Mammary epithelial cell (primary cell): ENCODE measurements around a stretch of chr22.

DNA sequence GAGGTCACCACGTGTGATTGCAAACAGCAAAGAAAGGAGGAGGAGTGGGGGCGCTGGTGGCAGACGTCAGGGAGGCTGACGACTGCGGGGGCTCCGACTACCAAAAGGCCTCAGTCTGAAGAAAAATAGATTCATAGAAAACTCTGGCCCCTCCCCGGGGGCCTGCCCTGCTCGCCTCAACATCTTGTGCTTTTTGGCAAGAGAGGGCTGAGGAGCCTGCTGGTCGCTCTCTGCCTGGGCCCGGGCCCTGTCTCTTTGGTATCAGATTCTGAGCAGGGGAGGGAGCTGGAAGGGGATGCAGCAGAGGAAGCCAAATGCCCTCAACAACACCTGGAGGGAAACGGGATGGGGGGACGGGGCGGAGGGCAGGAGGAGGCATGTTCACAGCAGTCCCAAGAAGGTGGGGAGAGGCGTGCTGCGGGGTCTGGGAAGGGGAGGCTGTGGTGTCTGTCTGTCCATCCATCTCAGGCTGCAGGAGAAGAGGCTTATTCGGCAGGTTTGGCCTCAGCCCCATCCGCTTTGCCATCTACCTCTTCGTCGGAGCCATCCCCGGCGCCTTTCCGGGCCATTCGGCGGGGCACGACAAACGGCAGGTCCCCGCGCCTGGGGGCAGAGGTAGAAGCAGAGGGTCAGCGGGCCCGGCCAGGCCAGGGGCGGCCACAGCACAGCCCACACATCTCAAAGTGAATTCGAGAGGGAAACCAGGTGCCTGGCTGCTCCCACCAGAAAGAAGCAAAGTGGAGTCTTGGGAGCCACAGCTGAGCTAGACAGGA, 29.4 kb downstream of the APOL1 start:
- CAGE, long polyA plus RNA: no peak
- RRBS: 69% methylated on average over 11 of the region's 32 CpGs

DNA sequence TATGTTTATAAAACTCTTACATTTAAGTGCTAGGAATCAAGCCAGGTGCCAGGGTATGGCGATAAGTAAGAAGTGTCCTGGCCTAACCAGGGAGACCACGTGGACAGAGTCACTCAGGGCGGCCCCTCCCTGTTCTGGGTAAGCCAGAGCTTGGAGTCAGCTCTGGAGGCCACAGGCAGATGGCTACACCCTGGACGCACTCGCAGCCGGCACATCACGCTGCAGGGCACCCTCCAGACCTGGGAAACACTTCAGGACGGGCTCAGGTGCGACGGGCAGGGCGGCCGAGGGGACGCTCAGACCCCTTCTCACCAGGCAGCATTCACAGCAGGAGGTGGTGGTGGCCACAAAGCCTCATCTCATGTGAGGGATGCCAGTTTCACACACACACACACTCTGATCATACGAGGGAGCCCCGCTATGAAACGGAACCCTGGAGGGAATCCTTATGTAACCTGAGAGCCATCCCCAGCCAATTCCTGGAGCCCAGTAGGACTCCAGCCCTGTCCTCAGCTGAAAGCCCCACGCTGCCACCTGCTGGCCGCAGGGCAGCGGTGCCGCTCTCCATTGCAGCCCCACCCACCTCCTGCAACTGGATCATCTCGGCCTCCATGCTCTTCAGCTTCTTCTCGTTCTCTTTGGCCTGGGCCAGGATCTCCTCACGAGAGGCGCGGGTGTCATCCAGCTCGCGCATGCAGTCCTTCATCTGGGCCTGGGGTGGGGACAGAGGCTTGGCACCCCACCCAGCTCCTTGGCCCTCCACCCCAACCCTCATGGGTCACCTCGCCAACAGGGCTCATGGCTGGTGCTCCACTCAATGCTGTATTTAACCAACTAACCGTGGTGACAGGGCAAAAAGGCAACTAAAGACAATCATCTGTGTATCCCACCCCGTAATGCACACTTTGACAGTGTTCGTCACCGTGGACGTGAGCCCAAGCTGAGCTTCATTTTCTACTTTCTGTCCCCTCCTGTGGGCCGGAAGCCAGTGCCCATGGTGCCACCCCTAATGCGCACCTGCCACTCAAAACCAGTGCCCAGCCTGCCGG, 33.5 kb downstream of the APOL1 start:
- CAGE, long polyA plus RNA: no peak
- RRBS: 81% methylated on average over 3 of the region's 36 CpGs

- CAGE, long polyA plus RNA: no peak
- RRBS: 40% methylated on average over 1 of the region's 26 CpGs
These were observed 48.7 kb downstream of the APOL1 start for GRCh38 chr22:36301223-36302415.

GRCh38 chr22:36302429-36302980, 49.6 kb downstream of the APOL1 start:
- CAGE, long polyA plus RNA: no peak
- RRBS: no CpG with 5 or more reads among the region's 14 CpGs

DNA sequence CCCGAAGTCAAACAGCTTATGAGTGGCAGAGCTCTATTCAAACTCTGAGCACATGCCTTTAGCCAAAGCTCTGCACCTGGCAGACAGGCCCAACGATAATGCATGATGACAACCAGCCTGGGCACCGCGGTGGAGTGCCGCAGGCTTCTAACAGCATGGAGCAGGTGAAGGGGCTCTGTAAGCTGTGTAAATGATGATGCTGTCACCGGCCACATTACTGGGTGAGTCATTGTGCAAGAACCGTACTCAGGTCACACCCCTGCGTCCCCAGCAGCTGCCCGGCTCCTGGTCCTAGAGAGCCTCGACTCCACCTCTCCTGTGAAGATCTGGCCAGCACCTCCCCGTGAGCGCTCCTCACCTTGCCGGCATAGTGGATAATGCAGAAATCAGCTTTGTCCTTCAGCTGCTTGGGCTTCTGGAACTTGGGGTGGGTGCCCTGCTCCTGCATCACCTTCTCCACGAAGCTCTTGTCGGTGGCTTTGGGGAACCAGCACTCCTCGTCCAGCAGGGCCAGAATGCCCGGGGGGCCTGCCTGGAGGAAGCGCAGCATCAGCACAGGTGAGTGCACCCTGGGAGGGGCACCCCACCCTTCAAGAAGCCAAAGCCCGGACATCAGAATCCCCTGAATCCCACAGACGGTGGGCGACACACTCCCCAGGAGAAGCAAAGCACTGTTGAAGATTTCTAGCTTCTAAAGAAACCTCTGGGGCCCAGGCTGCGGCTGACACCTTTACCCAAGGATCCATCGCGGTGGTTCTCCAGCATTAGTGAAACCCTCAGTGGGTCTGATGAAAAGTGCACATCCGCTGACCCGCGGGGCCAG, 59.0 kb downstream of the APOL1 start:
- CAGE, long polyA plus RNA: no peak
- RRBS: 62% methylated on average over 10 of the region's 27 CpGs

DNA sequence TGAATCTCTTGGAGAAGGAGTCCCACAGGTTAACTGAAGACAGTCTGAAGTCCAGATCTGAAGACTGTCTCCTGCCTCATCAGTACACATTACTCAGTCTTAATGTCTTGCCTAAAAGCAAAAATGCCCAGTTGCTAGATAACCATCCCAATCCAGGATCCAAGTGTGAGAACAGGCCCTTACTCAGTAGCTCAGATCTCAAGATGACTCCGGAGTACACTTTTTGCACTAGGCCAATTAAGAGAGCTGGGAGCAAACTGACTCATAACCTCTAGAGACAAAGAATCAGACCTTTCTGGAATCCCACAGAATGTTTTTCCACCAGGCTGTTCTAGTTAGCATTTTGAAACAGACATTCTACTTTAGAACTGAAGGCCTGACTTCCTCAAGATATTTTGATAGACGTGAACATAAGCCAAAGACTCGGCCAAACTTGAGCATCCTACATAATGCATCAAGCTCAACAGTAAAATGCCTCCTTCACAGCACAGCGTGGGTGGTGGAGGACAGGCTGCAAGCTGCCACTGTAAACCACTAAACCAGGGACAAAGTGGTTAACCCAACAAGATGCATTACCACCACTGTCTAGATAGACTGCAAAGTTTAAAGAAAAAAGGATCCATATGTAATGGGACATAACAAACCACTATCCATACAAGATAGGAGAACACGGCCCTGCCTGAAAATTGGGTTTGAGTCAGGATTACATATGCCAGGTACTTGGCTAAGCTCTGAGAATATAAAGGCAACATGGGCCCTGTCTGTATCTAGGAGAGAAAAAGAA, 48.5 kb downstream of the MYH9 start:
- CAGE, long polyA plus RNA: no peak
- RRBS: no CpG with 5 or more reads among the region's 5 CpGs

- CAGE, long polyA plus RNA: no peak
- RRBS: 1% methylated on average over 4 of the region's 25 CpGs
These were observed 35.9 kb downstream of the MYH9 start for GRCh38 chr22:36351608-36352478.

GRCh38 chr22:36356624-36357777, 30.8 kb downstream of the MYH9 start:
- CAGE, long polyA plus RNA: no peak
- RRBS: no CpG with 5 or more reads among the region's 28 CpGs

DNA sequence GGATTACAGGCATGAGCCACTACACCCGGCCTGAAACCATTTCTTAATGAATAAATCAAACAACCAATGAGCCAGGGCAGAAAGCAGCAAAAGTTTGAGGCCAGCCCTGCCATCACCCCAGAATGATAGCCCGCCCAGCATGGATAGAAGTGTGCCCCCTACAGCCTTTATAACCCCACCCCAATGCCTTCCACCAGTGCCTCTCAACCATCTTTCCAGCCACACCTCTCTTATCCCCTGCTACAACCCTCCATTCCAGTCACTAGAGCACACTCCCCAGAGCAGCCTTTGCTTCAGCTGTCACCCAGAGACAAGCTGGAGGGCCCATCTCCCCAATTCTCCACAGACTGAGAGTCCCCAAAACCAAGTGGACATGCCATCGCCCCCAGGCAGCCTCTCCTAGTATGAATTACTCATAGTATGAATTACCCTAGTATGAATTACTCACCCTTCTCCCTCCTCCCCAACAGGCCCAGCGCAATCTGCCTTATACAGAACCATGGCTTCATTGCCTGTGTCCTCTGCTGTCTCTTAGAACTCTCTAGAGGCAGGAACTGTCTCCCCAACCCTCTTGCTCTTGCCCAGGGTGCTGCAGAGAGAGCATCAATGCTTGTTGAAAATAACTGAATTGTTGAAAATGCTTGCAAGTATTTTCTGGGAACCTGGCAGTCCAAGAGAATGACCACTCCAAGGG, 24.9 kb downstream of the MYH9 start:
- CAGE, long polyA plus RNA: no peak
- RRBS: no CpG with 5 or more reads among the region's 4 CpGs

GRCh38 chr22:36384750-36385849, 2.7 kb downstream of the MYH9 start:
- CAGE, long polyA plus RNA: no peak
- RRBS: no CpG with 5 or more reads among the region's 14 CpGs

DNA sequence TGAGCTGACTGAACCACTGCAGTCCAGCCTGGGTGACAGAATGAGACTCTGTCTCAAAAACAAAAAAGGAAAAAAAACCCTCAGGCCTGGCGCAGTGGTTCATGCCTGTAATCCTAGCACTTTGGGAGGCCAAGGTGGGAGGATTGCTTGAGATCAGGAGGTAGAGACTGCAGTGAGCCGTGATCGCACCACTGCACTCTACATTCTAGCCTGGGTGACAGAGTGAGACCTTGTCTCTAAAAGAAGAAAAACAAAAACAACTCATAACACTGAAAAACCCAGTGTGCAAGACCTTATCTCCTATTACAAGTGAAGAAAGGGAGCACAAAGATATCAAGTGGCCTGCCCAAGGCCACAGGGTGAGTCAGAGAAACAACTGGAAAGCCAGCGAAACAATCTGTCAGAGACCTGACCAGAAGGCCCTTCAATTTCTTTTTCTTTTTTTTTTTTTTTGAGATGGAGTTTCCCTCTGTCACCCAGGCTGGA, 2.5 kb downstream of the TXN2 start:
- CAGE, long polyA plus RNA: no peak
- RRBS: no CpG with 5 or more reads among the region's 4 CpGs

- CAGE, long polyA plus RNA: no peak
- RRBS: no CpG with 5 or more reads among the region's 6 CpGs
These were observed 9.5 kb upstream of the FOXRED2 start for GRCh38 chr22:36516423-36516642.

DNA sequence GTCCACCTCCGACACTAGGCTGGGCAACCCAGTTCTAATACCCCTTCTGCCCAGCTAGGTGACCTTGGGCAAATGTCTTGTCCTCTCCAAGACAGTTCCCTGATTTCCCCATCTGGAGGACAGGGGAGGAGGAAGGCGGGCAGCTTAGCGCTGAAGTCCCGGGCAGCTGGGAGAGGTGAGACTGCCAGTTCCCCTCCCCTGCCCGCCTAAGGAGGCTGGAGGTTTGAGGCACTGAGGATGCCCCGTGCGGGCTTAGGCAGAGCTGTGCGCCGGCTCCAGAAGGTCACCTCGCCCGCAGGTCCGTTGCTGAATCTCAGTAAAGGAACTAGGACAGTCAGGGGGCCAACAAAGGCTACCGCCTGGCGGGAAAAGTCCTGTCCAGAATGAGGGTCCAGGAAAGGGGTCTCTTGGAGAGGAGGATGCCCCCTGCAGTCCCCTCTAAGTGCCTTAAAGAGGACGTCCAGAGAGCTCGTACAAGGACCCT, 650 bp downstream of the PVALB start:
- CAGE, long polyA plus RNA: no peak
- RRBS: no CpG with 5 or more reads among the region's 16 CpGs

- CAGE, long polyA plus RNA: no peak
- RRBS: no CpG with 5 or more reads among the region's 14 CpGs
These were observed 2.9 kb downstream of the TST start for GRCh38 chr22:37016141-37016983.

GRCh38 chr22:37074784-37075206, 23.3 kb downstream of the KCTD17 start:
- CAGE, long polyA plus RNA: no peak
- RRBS: 23% methylated on average over 5 of the region's 13 CpGs

DNA sequence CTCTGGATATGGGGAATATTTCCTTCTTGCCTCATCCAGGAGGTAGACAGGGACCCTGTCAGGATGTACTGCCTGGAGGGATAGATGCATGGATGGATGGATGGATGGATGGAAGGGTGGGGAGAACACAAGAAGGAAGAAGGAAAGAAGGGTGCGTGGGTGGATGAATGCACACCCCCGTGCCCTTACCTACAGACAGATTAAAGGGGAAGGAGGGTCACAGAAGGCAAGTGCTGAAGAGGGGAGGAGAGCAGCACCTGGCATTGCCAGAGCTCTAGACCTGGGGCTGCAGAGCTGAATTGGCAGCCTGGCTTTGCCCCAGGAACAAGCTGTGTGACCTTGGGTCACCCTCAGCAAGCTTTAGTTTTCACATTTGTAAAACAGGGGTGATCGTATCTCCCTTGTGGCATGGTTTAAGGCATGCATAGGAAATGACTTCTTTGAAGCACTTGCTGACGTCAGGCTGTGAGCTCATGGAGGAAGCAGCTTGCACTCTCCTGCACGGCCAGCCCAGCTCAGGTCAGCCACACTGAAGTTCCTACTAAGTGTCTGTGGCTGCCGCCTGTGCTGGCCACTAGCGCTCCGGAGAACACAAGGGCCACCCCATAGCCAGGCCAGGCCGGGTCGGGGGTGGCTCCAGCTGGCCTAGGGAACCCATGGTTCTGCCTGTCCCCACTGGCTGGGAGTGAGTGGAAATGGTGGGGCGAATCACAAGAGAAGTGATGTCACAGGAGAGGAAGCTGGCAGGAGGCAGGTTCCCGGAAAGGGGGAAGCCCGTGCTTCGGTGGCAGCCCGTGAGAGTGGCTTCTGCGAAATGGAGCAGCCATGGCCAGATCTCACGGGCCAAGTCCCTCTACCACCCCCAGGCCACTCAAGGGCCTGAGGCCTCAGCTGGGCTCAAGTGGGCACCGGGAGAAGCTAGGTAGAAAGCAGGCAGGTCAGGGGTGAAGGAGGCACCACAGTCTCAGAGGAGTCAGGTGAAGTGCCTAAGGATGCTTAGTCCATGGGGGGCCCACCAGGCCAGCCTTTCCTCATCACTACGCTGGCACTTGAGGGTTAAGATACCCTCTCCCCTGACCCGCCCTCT, 28.1 kb downstream of the KCTD17 start:
- CAGE, long polyA plus RNA: no peak
- RRBS: 88% methylated on average over 1 of the region's 20 CpGs

DNA sequence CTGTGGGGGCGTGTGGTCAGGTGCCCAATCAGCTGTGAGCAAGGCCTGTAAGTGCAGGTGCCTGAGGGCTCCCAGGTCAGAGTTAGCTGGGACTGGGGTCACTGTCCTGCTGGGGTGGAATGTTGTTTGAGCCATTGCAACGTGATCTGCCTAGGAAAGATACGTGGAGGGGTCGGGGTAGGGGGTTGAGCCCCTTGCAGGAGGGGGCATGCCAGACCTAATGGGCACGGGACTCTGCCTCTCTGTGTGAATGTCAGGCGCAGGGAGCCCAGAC, 17.0 kb upstream of the TMPRSS6 start:
- CAGE, long polyA plus RNA: no peak
- RRBS: no CpG with 5 or more reads among the region's 6 CpGs

DNA sequence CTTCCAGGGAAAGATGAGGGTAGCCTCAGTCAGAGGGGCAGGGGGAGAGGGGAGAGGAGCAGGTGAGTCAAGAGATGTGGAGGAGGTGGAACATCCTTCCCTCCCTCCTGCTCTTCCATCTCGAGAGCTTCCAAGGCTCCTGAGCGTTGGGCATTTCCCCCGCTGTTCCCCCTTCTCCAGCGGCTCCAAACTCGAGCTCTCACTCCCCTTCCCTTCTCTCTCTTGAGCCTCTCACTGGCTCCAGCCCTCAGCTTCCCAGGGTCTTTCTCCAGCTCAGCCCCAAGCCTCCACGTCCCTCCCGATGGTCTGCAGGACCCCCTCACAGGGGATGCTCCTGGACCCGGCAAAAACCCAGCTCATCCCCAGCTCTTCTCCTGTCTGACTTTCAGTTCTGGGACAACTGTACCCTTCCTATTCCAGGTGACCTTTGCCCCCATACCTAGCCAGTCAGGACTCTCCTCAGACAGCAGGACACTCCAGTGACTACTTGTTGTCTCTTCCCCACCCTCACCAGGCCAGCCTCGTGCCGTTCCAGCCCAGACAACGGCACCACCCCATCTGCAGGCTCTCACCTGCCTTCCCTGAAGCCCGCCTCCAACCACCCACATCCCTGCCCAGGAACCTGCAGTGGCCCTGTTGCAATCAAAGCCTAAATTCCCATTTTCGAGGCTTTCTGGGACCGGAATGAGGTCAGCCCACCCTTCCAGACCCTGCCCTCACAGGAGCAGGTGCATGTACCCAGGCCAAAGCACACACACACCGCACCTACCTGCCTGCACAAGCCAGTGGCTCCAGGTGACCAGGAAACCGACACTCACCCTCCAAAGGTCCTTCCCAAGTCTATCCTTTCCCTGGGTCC, 3.8 kb downstream of the IL2RB start:
- CAGE, long polyA plus RNA: no peak
- RRBS: no CpG with 5 or more reads among the region's 16 CpGs

- CAGE, long polyA plus RNA: no peak
- RRBS: no CpG with 5 or more reads among the region's 7 CpGs
These were observed 17.5 kb downstream of the C1QTNF6 start for GRCh38 chr22:37170588-37170899.

- CAGE, long polyA plus RNA: no peak
- RRBS: no CpG with 5 or more reads among the region's 47 CpGs
These were observed 11.3 kb upstream of the C1QTNF6 start for GRCh38 chr22:37199267-37199753.